IMR-90 (cell line): ENCODE measurements around a stretch of chr16.

- RRBS, result 33% methylated on average over 1 of the region's 31 CpGs
CAGE:
- cytosol, long polyA plus RNA, result no peak
- long polyA plus RNA, result no peak
- nucleus, long polyA plus RNA, result no peak
Measured at GRCh38 chr16:85607195-85608256, 5.6 kb upstream of the GSE1 start.

GRCh38 chr16:85643930-85644637, 31.0 kb downstream of the GSE1 start:
- RRBS, result no CpG with 5 or more reads among the region's 20 CpGs
CAGE:
- cytosol, long polyA plus RNA, result no peak
- long polyA plus RNA, result no peak
- nucleus, long polyA plus RNA, result no peak

GRCh38 chr16:85657033-85657694, 31.6 kb downstream of the GINS2 start:
- RRBS, result 84% methylated on average over 5 of the region's 30 CpGs
CAGE:
- cytosol, long polyA plus RNA, result no peak
- long polyA plus RNA, result no peak
- nucleus, long polyA plus RNA, result no peak

- RRBS, result no CpG with 5 or more reads among the region's 22 CpGs
CAGE:
- cytosol, long polyA plus RNA, result no peak
- long polyA plus RNA, result no peak
- nucleus, long polyA plus RNA, result no peak
Measured at GRCh38 chr16:85687125-85687889, 1.4 kb downstream of the GINS2 start.

- RRBS, result 67% methylated on average over 2 of the region's 20 CpGs
CAGE:
- cytosol, long polyA plus RNA, result no peak
- long polyA plus RNA, result no peak
- nucleus, long polyA plus RNA, result no peak
Measured at GRCh38 chr16:85735002-85735827, 15.7 kb downstream of the C16orf74 start.

DNA sequence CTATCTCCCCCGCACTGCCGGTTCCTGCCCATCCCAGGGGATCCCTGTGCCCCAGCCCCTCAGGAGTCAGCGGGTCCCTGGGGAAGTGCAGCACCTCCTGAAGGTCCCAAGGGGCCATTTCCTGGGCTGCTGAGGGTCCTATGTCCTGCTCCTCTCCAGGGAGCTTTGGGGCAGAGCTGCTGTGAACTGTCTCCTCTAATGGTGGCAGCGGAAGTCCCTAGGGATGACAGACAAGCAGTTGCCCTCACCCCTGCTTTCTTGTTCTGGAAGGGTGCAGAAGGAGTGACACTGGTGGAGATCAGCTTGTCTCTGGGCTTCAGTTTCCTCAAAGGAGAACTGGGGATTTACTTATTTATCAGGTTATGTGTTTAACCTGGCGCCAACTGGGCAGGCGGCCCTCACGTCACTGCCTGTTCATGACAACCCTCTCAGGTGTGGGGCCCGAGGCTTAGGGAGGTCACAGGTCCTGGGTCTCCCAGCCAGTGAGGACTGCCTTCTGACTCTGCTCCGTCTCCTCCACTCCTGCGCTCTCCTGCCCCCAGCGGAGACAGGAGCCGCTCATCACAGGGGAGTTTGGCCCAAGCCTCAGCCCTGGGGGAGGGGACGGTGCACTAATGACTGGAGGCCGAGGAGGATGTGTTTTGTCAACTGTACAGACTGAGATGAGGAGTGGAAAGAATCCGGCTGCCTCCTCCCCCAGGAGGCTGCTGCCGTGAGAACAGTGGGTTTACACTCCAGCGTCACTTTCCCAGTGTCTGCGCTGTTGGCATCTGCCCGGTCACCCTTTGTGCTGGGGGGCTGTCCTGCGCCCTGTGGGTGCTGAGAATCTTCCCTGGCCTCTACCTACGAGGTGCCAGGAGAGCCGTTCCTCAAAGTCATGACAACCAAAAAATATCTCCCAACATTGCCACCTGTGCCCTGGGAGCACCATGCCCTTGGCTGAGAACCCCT, 2.1 kb upstream of the C16orf74 start:
- RRBS, result 43% methylated on average over 4 of the region's 22 CpGs
CAGE:
- cytosol, long polyA plus RNA, result no peak
- long polyA plus RNA, result no peak
- nucleus, long polyA plus RNA, result no peak

- RRBS, result 2% methylated on average over 7 of the region's 64 CpGs
CAGE:
- cytosol, long polyA plus RNA, result no peak
- long polyA plus RNA, result no peak
- nucleus, long polyA plus RNA, result no peak
Measured at GRCh38 chr16:85799891-85800986, 744 bp downstream of the COX4I1 start.

DNA sequence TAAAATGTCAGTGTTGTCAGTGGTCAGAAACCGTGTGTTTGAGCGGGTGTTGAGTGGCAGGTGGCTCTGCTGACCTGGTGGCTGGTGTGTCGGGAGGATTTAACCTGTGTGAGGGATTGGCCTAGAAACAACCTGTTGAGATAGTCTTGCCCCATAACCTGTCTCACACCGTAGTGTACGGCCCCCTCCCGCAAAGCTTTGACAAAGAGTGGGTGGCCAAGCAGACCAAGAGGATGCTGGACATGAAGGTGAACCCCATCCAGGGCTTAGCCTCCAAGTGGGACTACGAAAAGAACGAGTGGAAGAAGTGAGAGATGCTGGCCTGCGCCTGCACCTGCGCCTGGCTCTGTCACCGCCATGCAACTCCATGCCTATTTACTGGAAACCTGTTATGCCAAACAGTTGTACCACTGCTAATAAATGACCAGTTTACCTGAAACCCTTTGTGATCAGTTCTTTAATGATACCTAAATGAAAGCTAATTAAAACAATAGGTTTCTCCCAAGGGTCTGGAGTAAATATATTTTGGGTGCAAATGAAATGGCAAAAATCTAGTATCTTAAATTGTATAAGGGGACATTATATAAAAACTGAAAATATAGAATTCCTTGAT, 7.2 kb downstream of the COX4I1 start:
- RRBS, result no CpG with 5 or more reads among the region's 11 CpGs
CAGE:
- cytosol, long polyA plus RNA, result no peak
- long polyA plus RNA, result no peak
- nucleus, long polyA plus RNA, result no peak

GRCh38 chr16:85978211-85978867, 79.4 kb downstream of the IRF8 start:
- RRBS, result 66% methylated on average over 6 of the region's 27 CpGs
CAGE:
- cytosol, long polyA plus RNA, result no peak
- long polyA plus RNA, result no peak
- nucleus, long polyA plus RNA, result no peak

GRCh38 chr16:86026606-86027023, 127.7 kb downstream of the IRF8 start:
- RRBS, result no CpG with 5 or more reads among the region's 10 CpGs
CAGE:
- cytosol, long polyA plus RNA, result no peak
- long polyA plus RNA, result no peak
- nucleus, long polyA plus RNA, result no peak

- RRBS, result no CpG with 5 or more reads among the region's 33 CpGs
CAGE:
- cytosol, long polyA plus RNA, result no peak
- long polyA plus RNA, result no peak
- nucleus, long polyA plus RNA, result no peak
Measured at GRCh38 chr16:86077669-86078796, 179.1 kb downstream of the IRF8 start.

- RRBS, result no CpG with 5 or more reads among the region's 4 CpGs
CAGE:
- cytosol, long polyA plus RNA, result no peak
- long polyA plus RNA, result no peak
- nucleus, long polyA plus RNA, result no peak
Measured at GRCh38 chr16:86171294-86171546, 272.3 kb downstream of the IRF8 start.

GRCh38 chr16:86239445-86239902, 270.9 kb upstream of the FOXF1 start:
- RRBS, result no CpG with 5 or more reads among the region's 12 CpGs
CAGE:
- cytosol, long polyA plus RNA, result no peak
- long polyA plus RNA, result no peak
- nucleus, long polyA plus RNA, result no peak

DNA sequence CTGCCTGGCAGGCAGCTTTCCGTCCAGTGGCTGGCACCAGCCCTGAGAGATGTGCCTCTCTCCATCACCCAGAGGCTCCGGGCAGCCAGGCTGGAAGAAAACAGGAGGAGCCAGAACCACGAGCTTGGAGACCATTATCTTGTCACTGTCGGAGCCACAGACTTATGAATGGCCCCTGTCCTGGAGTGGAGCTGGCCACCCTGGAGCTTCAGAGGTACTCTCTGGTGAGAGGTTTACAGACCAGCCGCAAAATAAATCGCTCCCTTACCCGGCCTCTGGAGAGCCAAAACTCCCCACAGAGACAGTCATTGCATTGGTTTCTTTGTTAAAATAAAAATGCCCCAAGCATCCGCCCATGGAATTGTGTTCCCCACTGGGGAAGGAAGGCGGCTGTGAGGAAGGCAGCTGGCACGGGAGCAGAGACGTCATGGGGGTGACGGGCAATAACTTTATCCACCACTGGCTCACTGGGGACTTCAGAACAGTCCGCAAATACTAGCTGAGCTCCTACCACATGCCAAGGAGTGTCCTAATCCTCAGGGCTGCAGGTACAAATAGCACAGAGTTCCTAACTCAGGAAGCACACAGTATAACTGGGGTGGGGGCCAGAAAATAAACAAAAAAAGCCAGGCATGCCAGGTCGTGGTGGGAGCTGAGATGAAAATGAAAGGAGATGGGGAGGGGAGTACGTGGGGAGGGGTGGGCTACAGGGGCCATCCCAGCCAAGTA, 266.2 kb upstream of the FOXF1 start:
- RRBS, result no CpG with 5 or more reads among the region's 15 CpGs
CAGE:
- cytosol, long polyA plus RNA, result no peak
- long polyA plus RNA, result no peak
- nucleus, long polyA plus RNA, result no peak

GRCh38 chr16:86415181-86415729, 95.1 kb upstream of the FOXF1 start:
- RRBS, result no CpG with 5 or more reads among the region's 9 CpGs
CAGE:
- cytosol, long polyA plus RNA, result no peak
- long polyA plus RNA, result no peak
- nucleus, long polyA plus RNA, result no peak

- RRBS, result 11% methylated on average over 18 of the region's 54 CpGs
CAGE:
- cytosol, long polyA plus RNA, result no peak
- long polyA plus RNA, result no peak
- nucleus, long polyA plus RNA, result no peak
Measured at GRCh38 chr16:86497623-86498256, 12.6 kb upstream of the FOXF1 start.

DNA sequence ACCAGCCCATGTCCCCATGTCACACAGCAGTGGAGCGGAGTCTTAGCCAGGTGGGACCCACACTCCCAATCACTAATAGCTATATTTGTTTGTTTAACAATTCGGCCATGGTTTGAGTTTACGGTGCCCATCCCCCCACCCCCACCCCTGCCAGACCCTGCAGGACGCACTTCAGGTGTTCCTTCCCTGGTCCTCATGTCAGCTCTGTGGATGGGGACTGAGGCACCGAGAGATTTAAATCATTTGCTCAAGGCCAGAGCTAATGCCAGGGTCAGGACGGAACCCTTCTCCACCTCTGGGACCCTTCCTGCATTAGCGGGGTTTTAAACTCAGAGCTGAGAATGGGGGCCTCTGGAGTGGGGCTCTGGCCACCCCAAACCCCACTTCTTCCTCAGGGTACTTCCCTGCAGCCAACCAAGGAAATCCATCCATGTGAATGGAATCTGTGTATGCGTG, 8.7 kb upstream of the FOXF1 start:
- RRBS, result no CpG with 5 or more reads among the region's 8 CpGs
CAGE:
- cytosol, long polyA plus RNA, result no peak
- long polyA plus RNA, result no peak
- nucleus, long polyA plus RNA, result no peak

GRCh38 chr16:86513525-86513990, 3.2 kb downstream of the FOXF1 start:
- RRBS, result 27% methylated on average over 4 of the region's 29 CpGs
CAGE:
- cytosol, long polyA plus RNA, result no peak
- long polyA plus RNA, result no peak
- nucleus, long polyA plus RNA, result no peak

DNA sequence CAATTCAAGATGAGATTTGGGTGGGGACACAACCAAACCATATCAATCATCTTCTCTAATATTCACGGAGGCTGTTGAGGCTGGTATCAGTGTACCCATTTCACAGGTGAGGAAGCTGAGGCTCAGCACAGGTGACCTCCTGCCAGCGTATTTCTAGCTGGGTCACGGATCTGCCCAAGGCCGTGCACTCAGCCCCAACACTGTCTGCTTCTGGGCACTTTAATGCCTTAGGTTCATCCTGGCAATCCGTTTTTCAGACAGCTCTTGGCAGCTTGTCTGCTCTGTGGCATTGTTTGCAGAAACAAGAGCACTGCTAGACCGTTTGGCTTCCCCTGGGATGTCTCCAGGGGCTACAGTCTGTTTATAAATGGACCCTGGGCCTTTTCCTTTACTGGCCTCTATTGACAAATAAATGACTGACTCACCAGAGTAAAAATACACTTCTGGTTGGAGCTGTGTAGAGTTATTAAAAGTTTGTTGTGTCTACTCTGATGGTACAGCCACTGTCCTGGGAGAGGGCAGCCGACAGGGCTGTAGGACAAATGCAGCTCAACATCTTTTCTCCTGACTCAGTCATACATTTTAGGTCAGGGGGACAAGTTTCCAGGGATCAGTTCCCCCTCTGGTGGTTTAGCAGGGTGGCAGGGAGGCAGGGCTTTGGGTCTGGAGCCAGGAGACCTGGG, 29.8 kb downstream of the FOXL1 start:
- RRBS, result no CpG with 5 or more reads among the region's 7 CpGs
CAGE:
- cytosol, long polyA plus RNA, result no peak
- long polyA plus RNA, result no peak
- nucleus, long polyA plus RNA, result no peak

DNA sequence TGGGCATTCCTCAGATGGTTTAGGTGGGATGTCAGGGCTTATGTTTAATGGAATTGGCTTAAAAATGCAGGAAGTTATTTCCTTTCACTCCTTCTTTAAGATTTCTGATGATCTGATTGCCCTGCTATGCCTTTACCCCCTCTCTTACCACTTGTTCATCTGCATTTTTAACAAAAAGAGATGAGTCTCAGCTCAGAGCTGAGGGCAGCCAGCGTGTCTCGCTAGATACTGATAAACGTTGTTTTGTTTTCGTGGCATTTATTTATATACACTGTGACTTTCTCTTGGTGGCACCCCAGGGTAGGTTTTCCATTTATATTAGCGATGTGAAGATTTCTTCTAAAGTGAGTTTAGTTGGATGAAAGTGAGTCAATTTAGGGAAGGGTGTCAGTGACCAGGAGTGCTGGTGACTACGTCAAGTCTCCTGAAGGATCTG, 30.9 kb downstream of the FOXL1 start:
- RRBS, result no CpG with 5 or more reads among the region's 6 CpGs
CAGE:
- cytosol, long polyA plus RNA, result no peak
- long polyA plus RNA, result no peak
- nucleus, long polyA plus RNA, result no peak